Cardiac muscle cell (in vitro differentiated cells and primary cell): Measurements from ENCODE around the genes SLC6A16 and FLT3LG.

DNA sequence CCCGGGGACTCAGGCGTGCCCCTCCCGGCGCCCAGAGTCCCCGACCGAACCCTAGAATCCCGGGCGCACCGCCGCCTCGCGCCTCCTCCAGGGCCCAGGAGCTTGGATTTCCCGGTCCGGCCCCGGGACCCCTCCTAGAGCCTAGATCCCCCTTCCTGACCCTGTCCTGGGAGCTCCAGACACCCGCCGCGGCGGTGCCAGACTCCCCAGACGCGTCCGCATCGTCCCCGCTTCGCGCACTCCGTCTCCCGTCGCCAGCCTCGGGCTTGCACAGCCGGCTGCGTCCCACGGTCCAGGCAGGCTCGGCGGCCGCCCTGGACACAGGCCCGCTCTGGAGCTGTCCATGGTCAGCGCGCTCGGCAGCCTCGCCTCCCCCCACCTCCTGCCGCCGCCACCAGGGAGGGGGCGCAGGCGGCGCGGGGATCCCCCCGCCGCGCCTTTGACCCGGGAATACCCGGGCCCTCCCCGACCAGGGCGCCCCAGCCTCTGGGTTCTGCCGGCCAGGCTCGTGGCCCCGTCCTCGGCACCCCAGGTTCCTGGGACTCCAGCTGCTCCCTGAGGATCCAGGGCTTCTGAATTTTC lies 603 bp downstream of the PPFIA3 start:
- RAMPAGE, long total RNA: no peak
- RRBS: 5% methylated on average over 18 of the region's 58 CpGs

GRCh38 chr19:49135911-49136530 lies 16.7 kb downstream of the PPFIA3 start:
- RAMPAGE, long total RNA: no peak
- RRBS: no CpG with 5 or more reads among the region's 17 CpGs

- RAMPAGE, long total RNA: start-site peak on the minus strand at chr19:49142974-49143050, 12 and 15 reads in 2 replicates
- RRBS: no CpG with 5 or more reads among the region's 29 CpGs
These were observed 12.3 kb downstream of the HRC start for GRCh38 chr19:49142725-49143448.

DNA sequence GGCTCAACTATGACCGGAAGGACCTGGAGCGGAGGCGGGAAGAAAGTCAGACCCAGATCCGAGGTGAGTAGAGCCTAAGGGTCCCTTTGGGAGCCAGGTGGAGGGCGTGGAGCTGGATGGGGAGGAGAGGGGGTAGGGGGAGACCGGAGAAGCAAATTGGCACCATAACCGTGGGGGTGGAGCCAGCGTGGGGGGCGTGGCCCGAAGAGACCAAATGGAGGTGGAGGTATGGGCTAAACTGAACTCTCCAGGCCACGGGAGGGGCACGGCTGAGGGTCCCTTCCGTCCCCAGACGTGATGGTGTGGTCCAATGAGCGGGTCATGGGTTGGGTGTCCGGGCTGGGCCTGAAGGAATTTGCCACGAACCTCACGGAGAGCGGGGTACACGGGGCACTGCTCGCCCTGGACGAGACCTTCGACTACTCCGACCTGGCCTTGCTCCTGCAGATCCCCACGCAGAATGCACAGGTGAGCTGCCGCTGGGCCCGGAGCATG lies 6.4 kb downstream of the HRC start:
- RAMPAGE, long total RNA: no peak
- RRBS: 2% methylated on average over 1 of the region's 27 CpGs

- RAMPAGE, long total RNA: no peak
- RRBS: 2% methylated on average over 34 of the region's 59 CpGs
These were observed 4.9 kb downstream of the HRC start for GRCh38 chr19:49150200-49150861.

DNA sequence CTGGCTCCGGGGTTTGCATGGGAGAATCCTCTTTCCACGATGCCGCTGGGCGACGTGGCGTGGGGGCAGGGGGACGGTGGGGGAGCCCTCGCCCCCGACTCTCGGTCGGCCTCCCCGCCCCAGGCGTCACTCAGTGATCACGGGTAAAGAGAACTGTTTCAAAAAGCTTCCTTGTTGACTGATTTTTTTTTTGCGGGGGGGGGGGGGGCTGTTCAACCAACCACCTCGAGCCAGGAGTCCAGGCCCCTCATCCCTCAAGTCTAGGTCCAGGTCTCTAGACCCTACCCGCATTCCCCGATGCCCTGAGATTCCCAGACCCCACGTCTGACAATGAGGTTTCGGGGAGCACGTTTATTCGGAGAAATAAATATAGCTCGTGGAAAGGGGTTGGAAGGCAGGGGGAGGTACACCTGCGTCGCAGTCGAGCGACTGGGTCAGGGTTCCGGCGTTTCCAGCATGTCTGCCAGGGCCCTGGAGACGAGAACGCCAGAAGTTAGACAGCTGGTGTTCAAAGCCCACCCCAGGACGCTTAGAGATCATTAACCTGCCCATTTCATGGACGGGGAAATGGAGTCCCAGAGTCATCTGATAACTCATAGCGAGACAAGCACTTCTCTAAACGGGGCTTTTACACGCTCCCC lies 4.2 kb downstream of the HRC start:
- RAMPAGE, long total RNA: no peak
- RRBS: 0% methylated on average over 1 of the region's 36 CpGs

DNA sequence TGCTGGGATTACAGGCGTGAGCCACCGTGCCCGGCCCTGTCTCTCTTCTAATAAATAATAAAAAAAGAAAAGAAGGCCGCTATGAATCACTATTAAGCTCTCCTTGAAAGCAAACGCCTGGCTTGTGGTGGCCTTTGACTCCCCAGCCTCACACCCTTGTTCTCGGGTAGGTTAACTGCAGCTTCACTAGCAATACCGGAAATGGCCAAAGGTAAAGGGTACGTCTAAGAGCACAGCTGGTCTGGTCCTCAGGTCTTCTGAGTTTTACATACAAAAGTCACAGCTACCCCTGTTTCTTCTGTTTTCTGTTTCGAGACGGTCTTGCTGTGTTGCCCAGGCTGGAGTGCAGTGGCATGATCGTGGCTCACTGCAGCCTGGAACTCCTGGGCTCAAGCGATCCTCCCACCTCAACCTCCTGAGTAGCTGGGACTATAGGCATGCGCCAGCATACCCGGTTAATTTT lies 67.9 kb downstream of the TRPM4 start:
- RAMPAGE, long total RNA: no peak
- RRBS: no CpG with 5 or more reads among the region's 14 CpGs

GRCh38 chr19:49325090-49325532 lies at the start of gene SLC6A16:
Gene SLC6A16, minus strand, starts transcription at chr19:49325191.
- RAMPAGE, long total RNA: no peak
- RRBS: no CpG with 5 or more reads among the region's 29 CpGs

DNA sequence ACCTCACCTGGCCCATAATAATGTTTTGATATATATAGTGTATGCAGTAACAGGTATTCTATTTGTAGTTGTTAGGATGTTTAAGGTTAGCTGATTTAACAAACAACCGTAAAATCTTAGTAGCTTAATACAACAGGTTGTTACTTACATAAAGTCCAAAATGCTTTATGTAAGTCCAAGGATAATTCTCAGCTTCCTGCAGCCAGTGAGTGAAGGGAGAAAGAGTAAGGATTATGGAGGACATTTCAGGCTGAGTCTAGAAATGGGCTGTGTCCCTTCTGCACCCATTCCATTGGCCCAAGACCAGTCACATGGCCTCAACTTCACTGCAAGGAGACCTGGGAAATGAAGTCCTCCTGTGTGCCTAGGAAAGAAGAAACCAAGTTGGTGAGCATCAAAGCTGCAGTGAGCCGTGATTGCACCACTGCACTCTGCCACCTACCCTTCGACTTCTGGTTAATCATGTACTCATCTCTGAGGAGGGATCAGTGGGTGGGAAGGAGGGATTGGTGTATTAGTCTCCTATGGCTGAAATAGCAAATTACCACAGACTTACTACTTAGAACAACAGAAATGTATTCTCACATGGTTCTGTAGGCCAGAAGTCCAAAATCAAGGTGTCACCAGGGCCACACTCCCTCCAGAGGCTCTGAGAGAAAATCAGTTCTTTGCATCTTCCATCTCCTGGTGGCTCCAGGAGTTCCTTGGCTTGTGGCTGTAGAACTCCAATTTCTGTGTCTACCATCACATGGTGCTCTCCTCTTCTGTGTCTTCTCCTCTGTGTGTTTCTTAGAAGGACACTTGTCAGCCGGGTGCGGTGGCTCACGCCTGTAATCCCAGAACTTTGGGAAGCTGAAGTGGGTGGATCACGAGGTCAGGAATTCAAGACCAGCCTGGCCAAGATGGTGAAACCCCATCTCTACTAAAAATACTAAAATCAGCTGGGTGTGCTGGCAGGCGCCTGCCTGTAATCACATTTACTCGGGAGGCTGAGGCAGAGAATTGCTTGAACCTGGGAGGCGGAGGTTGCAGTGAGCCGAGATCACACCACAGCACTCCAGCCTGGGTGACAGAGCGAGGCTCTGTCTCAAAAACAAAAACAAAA lies 3.4 kb upstream of the CD37 start:
- RAMPAGE, long total RNA: no peak
- RRBS: no CpG with 5 or more reads among the region's 12 CpGs

DNA sequence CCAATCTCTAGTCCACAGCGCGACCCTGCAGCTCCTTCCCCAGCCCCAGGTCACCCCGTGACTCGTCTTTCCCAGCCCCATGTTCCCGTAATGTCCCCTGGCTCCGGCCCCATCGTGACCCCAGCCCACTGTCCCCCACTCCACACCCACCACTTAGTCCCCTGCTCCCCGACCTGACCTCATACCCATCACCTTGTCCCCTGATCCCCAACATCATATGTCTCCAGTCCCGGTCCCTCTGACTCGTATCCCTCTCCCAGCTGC lies 3.2 kb downstream of the CD37 start:
- RAMPAGE, long total RNA: no peak
- RRBS: no CpG with 5 or more reads among the region's 10 CpGs

DNA sequence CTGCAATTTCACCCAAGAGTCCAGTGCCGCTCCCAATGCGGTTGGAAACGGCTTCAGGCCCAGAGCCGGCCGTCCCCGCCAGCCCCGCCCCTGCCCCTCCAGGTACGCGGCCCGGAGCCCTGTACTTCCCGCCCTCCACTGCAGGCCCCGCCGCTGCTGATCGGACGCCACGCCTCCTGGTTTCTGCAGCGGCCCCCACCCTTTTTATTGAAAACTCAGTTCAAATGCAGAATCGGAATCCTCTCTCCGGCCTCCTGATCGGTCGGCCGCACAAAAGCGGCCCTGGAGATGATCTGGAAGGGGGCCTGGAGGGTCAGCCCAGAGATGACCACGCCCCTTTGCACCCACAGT lies 3.1 kb downstream of the GFY start:
- RAMPAGE, long total RNA: no peak
- RRBS: 5% methylated on average over 7 of the region's 24 CpGs

- RAMPAGE, long total RNA: no peak
- RRBS: no CpG with 5 or more reads among the region's 29 CpGs
These were observed 6.3 kb downstream of the GFY start for GRCh38 chr19:49431412-49431907.

GRCh38 chr19:49438227-49438695 lies 3.1 kb downstream of the SLC17A7 start:
- RAMPAGE, long total RNA: no peak
- RRBS: no CpG with 5 or more reads among the region's 7 CpGs

- RAMPAGE, long total RNA: no peak
- RRBS: 3% methylated on average over 6 of the region's 47 CpGs
These were observed at the start of gene FLT3LG for GRCh38 chr19:49473680-49474892. Gene FLT3LG, plus strand, starts transcription at chr19:49474215.

DNA sequence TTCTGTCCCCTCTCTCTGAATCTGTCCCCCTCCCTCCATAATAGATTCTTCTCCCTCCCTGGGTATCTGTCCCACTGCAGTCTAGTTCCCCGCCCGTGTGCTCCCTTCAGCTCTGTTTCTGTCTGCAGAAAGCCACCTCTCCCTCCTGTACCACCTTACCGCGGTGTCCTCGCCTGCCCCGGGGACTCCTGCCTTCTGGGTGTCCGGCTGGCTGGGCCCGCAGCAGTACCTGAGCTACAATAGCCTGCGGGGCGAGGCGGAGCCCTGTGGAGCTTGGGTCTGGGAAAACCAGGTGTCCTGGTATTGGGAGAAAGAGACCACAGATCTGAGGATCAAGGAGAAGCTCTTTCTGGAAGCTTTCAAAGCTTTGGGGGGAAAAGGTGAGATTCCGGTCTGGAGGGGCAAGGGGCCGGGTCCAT lies 1.3 kb downstream of the FCGRT start:
- RAMPAGE, long total RNA: no peak
- RRBS: no CpG with 5 or more reads among the region's 13 CpGs

GRCh38 chr19:49533378-49534645 lies 6.0 kb downstream of the RCN3 start:
- RAMPAGE, long total RNA: no peak
- RRBS: 8% methylated on average over 27 of the region's 95 CpGs

DNA sequence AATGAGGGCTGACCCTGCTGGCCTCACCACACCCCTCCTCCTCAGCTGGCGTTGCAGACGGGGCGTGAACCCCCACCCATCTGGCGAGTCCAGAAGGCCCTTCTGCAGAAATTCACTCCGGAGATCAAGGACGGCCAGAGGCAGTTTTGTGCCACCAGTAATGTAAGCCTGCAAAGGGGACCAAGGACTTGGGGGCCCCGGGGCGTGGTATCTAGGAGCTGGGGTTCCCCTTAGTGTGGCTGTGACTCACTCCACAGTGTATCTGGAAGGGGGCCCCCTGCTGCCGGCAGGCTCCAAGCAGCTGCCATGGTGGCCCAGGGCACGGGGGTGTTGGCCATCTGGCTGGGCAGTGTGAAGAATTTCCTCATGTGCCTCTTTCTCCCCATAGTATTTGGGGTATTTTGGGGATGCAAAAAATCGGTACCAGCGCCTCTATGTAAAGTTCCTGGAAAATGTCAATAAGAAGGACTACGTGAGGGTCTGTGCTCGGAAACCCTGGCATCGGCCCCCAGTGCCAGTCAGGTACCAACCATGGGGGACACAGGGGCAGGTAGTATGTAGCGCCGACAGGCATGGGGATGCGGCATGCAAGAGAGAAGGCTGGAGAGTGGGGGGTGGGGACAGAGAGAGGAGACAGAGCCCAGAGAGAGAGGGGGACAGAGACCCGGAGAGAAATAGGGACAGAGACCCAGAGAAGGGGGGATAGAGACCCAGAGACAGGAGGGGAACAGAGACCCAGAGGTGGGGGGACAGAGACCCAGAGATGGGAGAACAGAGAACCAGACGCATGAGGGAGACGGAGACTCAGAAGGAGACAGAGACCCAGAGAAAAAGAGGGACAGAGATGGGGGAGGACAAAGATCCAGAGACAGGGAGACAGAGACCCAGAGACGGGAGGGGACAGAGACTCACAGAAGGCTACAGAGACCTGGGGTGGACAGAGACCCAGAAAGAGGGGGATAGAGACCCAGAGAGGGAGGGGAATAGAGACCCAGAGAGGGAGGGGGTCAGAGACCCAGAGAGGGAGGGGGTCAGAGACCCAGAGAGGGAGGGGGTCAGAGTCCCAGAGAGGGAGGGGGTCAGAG lies 23.8 kb downstream of the PRR12 start:
- RAMPAGE, long total RNA: no peak
- RRBS: 48% methylated on average over 5 of the region's 22 CpGs

DNA sequence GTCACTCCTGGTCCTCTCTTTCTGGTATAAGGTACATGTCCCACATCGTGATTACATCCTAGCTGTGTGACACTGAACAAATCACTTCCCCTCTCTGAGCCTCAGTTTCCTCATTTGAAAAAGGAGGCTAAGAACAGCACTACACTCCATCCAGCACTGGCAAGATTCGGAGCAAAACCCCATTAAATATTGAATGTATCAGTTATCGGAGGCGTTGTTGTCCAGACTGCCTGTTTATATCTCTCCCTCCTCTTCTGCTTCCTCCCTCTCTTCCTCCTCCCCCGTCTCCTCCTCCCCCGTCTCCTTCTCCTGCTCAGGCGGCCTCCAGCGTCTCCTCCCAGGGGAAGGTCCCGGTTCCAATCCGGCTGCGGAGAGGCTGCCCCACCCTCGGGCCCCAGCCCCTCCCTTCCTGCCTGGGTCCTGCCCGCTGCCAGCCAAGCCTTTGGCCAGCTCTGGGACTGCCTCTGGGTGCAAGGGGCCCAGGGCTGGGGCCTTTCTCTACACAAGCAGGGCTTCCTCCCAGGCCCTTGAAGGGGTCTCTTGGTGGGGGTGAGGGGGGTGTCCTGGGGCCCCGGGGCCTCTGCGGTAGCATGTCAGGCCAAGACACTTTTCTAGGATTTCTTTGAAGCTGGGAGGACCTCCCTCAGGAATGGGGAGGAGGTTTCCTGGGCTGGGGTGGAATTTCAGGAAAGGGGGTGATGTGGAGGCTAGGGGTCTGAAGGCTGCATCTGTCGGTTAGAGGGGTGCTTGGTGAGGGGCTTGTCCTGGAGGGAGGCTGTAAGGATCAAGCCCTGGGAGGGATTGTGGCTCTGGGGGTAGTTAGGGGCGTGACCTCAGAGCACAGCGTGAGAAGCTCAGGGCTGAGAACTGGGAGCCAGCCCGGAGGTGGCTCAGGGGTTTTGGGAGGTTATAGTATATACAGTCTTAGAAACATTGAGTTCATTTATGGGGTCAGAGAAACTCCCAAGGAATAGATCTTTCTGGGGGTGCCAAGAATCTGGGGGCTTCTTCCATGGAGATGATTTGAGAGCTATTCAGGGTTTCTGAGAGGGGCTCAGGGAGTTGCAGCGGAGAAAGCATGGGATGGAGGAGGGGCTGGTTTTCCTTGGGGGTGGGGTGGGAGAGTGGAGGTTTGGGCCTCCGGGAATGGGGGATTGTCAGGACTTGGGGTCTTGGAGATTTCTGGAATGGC lies 1.7 kb downstream of the RRAS start:
- RAMPAGE, long total RNA: no peak
- RRBS: no CpG with 5 or more reads among the region's 21 CpGs

GRCh38 chr19:49644468-49645141 lies 2.6 kb downstream of the SCAF1 start:
- RAMPAGE, long total RNA: no peak
- RRBS: no CpG with 5 or more reads among the region's 12 CpGs

DNA sequence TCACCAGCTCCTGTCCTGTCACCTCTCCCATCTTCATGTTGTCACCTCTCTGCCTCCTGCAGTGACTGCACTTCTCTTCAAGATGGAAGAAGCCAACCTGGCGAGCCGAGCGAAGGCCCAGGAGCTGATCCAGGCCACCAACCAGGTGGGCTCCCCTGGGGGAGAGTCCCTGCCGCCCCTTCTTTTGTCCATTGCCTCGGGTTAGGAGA lies 11.5 kb downstream of the IRF3 start:
- RAMPAGE, long total RNA: no peak
- RRBS: no CpG with 5 or more reads among the region's 5 CpGs